Mesenchymal stem cell of Wharton's jelly (primary cell): ENCODE measurements around a stretch of chr21.

DNA sequence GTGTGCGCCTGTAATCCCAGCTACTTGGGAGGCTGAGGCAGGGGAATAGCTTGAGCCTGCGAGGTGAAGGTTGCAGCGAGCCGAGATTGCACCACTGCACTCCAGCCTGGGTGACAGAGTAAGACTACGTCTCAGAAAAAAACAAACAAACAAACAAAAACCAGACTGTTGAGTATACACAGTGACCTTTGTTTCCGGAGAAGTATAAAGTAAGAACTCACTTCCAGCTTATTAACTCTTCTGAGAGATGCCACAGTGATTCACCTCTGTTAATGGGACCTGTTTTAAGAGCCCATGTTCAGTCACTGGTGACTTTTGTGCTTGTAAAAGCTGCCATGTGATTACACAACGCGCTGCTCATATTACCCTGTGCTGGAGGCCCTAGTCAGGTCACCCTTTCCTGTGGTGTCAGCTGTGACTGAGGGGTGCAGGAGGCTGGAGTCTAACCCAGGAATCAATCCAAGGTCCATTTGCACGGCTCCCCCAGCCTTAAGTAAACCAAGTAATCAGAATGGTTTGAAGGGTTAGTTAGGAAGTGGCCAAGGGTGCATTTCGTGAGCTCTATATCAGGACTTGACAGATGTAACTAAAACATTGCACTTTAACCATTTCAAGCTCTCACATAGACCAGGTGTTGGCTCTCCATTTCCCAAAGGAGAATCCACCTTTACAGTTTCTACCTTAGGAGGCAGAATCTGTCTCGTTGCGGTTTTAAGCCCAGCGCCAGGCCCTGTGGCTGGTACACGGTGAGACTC lies 45.6 kb downstream of the DOP1B start:
- CAGE, long polyA plus RNA, result no peak

DNA sequence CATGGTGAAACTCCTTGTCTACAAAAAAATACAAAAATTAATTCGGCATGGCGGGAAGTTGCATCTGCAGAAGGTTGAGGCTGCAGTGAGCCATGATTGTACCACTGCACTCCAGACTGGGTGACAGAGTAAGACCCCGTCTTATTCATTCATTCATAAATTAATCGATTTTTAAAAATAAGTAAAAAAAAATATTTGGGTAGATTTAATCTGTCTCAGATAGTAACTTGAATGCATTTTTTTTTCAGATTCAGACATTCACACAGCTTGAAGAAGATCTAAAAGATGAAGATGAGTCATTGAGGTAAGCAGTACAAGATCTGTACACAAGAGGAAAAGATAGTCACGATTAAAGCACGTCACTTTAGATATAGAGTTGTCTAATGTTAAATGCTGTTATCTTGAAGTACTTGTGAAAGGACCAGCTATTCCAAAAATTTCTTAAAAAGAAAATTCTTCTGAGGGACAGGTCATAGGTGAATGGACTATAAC lies 31.4 kb upstream of the MORC3 start:
- CAGE, long polyA plus RNA, result no peak

DNA sequence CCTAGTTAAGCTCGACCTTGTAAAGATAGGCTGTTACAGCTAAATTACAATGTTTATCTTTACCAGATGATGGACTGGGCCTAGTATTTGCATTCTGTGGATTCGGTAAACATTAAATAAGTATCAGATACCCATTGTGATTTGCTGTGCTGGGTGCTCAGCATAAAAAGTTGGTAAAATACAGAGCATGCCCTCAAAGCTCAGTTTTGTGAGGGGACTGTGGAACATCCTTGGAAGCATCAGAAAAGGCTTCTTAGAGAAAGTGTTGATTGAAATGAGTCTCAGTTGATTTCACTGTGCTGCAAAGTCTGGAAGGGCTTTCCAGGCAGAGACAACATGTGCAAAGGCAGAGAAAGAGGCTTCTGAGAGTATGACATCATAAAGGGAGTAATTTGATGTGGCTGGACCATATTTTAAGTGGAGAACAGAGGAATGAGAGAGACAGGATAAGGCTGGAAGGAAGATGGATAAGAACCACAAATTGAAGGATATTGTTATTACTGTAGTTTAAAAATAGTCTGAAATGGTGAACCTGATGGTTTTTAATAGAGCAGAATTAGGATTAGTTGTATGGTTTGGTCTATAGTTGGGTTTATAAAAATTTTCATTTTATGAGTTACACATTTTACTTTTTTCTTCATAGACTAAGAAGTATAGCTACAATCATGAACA lies 27.6 kb downstream of the MORC3 start:
- CAGE, long polyA plus RNA, result no peak

GRCh38 chr21:36704985-36705697 lies 6.2 kb downstream of the SIM2 start:
- CAGE, long polyA plus RNA, result no peak

- CAGE, long polyA plus RNA, result no peak
Measured at GRCh38 chr21:36749957-36750513, 51.1 kb downstream of the SIM2 start.

DNA sequence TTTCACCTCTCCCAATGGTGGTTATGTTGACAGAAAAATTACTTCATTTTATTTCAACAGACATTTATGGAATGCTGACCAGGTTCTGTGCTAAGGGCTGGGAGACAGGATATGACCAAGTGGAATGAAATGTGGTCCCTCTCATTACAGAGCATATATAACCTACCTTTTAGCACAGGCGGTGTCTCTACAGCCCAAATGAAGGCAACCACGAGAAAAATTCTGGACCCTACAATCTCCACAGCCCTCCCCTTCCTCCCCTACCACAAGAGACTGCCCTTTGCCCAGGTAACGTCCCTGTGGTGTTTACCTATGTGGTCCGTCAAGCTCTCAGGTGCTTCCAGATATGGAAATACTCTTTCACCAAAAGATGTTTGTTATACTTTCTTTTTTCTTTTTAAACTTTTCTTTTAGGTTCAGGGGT lies 105.5 kb downstream of the HLCS start:
- CAGE, long polyA plus RNA, result no peak

GRCh38 chr21:36917363-36917865 lies 49.1 kb downstream of the HLCS start:
- CAGE, long polyA plus RNA, result no peak

GRCh38 chr21:36994518-36995230 lies 11.8 kb upstream of the RIPPLY3 start:
- CAGE, long polyA plus RNA, result no peak

DNA sequence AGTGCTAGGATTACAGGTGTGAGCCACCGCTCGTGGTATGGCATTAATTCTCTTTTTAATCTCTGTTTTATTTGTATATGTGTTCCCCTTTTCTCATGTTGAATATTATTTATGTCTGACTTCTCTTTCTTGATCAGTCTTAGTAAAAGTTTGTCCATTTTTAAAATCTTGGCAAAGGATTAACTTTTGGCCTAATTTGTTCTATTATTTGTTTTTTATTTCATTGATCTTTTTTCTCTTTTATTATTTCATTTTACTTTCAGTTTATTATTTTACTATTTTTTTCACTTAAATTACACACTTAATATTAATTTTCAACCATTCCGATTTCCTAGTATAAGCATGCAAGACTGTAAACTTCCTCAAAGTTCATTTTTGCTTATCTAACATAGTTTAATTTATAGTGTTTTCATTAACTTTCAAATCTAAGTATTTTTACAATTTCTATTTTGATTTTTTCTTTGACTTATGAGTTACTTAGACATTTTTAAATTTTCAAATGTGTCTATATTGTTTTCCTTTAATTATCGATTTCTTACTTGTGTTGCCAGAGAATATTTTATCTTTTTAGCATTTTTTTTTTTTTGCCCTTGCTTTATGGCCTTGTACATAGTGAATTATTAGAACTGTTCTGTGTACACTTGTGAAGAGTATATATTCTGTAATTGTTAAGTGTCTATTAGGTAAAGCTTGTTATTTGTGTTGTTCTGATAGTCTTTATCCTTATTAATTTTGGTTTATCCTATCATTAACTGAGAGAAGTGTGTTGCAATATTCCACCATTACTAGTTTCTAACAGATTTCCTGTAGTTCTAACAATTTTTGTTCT lies 7.0 kb downstream of the TTC3 start:
- CAGE, long polyA plus RNA, result no peak

DNA sequence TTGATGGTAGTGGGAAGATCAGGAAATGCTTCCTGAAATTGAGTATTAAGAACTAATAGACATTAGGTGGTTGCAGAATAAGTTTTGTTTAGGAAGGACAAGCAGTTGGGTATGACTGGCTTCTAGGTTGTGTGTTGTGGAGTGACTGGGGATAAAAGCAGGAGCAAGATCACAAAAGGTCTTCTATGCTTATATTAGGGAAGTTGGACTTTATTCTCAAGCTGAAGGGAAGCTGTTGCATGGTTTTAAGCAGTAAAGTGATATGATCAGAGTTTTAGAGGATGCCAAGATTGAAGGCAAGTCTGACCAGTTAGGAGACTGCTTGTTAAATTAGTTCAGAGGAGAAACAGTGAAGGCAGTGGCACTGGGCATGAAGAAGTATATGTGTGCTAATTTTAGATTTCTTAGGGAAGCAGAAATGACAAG lies 10.1 kb downstream of the TTC3 start:
- CAGE, long polyA plus RNA, result no peak

DNA sequence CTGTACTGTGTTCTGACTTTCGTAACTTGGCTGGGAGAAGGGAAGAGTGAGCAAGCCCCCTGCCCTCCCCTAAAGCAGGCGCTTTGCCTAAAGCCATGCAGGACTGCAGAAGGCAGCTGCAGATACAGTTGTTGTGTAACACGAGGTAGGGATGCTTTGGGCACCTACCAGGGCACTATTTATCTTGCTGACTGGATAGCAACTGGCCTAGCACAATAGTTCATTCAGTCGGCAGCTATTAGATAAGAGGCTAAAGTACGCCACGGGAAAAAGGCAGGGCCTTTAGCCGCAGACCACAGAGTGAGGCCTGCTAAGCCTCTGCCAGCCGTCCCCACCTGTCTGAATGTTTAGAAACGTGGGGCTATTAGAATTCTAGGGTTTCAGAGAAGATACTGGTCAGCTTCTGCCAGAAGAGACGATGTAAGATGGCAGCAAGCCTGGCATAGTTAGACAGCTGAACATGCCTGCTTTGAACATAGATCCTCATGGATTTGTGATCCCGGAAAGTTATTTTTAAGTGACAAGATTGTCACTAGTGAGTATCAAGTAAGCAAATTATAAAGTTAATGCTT lies 81.0 kb downstream of the TTC3 start:
- CAGE, long polyA plus RNA, result no peak

DNA sequence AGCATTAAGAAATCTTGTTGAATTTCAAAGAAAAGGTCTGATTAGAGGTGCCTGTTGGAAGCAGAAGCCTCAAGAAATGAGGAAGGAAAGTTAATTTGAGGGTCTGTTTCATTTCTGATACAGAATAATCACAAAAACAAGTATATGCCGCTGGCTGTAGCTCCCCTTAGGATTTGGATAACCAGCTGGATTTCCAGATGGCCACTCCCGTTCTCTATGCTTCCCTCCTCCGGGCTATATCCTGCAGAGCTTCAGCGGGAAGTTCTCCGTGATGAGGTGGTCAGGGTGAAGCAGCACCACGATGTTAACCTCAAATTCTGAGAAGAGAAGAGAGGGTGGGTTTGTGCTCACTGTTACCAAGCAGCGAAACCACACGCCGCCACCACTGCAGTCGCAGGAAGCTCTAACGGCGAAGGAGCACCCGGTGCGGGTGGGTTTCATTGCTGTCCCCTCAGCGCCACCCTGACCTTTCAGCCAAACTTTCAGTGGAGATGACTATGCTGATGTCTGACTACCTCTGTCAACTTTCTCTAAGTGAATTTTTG lies 41.8 kb downstream of the VPS26C start:
- CAGE, long polyA plus RNA, result no peak

DNA sequence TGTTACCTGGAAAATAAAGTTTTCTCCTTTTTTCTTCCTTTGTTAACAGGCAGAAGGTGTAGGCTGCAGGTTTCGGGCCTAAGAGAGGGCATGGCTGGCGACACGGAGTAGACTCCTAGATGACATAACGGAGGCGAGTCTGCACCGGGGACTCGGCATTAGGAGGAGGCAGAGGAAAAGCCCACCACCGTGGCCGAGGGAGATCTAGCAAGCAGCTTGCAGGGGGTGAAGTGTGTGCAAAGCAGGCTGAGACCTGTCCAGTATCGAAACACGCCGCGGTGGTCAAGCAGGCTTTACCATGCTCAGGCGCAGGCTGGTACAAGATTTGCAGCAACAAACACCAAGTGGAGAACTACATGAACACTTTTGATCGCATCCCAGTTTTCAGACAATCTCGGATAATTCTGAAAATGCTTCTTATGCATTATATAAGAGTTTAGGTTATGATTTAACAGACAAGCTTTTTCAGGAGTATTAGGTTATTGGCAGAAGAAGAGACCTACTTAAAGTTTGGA lies 8.6 kb downstream of the VPS26C start:
- CAGE, long polyA plus RNA, result no peak

- CAGE, long polyA plus RNA, result no peak
Measured at GRCh38 chr21:37369287-37370270, 3.0 kb downstream of the DYRK1A start.

DNA sequence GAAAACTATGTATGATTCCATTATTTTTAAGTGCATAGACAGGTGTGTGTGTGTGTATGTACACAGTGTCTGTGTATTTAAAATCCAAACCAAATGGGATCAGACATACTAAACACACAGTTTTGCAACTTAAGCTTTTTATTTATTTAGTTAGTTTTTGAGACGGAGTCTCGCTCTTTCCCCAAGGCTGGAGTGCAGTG lies 10.3 kb downstream of the DYRK1A start:
- CAGE, long polyA plus RNA, result no peak

- CAGE, long polyA plus RNA, result no peak
Measured at GRCh38 chr21:37393050-37393882, 26.7 kb downstream of the DYRK1A start.

- CAGE, long polyA plus RNA, result no peak
Measured at GRCh38 chr21:37436504-37437138, 70.0 kb downstream of the DYRK1A start.

DNA sequence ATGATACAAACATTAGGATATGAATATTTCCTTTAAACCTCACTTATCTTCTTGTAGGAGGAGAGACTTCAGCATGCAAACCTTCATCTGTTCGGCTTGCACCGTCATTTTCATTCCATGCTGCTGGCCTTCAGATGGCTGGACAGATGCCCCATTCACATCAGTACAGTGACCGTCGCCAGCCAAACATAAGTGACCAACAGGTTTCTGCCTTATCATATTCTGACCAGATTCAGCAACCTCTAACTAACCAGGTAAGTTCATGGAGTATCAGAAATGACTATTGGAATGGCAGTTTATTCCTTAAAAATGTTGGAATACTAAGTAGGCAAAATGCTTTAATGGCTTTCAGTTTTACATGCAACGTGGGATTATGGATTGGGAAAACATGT lies 106.0 kb downstream of the DYRK1A start:
- CAGE, long polyA plus RNA, result no peak

GRCh38 chr21:37499754-37500182 lies 133.2 kb downstream of the DYRK1A start:
- CAGE, long polyA plus RNA, result no peak

DNA sequence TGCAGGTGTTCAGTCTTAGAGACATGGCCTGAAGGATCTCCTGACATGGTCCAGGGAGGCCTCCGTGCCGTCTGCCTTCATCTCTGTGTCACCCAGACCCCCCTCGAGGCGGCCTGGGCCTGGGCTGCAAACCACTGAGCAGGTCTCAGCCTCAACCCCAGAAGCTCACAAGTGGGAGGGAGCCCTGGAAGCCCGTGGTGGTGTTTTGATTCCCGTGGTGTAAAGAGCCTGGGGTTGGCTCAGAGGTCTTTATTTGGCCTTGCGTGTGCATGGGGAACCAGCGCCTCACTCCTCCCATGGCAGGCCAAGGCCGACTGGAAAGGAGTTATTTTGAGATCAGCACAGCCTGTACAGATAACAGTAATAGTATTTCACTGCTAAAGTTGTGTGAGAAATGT lies 186.4 kb downstream of the DYRK1A start:
- CAGE, long polyA plus RNA, result no peak